ENCODE measurements around a stretch of chr17.

GRCh38 chr17:37609529-37610307 lies 500 bp upstream of the SYNRG start:
- RRBS, result no CpG with 5 or more reads among the region's 25 CpGs

GRCh38 chr17:37708710-37709387 lies 36.0 kb downstream of the HNF1B start:
- RRBS, result no CpG with 5 or more reads among the region's 10 CpGs

DNA sequence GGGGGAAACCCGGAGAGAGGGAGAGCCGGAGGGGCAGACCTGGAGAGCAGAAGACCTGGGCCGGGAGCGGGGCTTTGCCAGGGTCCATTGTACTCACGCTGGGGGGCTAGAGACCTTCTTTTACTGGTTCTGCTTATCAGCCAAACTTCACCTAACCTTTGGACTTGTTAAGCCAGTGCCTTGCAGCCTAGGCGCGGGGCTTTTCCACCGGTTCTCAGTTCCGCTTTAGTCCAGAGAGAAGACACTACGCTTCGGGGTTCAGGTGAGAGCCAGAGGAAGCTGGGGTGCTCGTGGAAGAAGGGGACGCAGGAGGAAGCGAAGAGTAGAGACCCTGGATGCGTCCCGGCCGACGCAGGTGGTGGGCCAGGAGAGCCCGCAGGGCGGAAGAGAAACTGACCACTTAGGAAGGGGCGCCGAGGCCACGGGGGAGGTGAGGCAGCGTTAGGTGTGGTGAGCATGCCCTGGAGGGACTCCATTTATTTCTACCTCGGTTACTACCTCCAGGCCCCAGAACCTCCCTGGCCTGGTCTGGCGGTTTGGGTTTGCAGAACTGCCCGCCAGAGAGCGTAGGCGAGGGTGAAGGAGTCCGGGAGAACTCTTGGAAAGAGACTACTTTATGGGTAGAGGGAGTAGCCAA lies 411 bp upstream of the HNF1B start:
- RRBS, result no CpG with 5 or more reads among the region's 30 CpGs

GRCh38 chr17:37745789-37746063 lies 867 bp upstream of the HNF1B start:
- RRBS, result no CpG with 5 or more reads among the region's 8 CpGs

DNA sequence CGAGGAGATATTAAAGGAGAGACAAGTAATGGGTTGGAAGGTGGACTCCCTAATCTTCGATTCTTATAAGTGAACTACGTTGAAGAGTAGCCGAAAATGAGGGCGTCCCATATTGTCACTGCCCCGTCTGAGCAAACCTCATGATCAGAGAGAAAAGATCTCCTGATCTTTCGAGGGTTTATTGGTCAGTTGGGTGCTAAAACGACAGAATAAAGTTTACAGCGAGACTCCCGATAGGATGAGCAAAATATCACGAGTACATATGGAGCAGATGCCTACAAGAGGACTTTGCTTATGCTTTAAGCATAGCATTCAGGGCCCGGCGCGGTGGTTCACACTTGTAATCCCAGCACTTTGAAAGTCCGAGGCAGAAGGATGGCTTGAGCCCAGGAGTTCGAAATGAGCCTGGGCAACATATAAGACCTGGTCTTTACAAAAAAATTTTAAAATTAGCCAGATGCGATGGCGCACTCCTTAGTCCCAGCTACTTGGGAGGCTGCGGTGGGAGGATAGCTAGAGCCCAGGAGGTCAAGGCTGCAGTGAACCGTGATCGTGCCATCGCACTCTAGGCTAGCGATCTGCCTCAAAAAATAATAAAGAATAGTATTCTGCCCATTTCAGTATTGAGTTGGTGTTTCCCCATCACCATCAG lies 658 bp downstream of the MRPL45 start:
- RRBS, result no CpG with 5 or more reads among the region's 23 CpGs

- RRBS, result no CpG with 5 or more reads among the region's 10 CpGs
Observed at GRCh38 chr17:38320471-38320887, 23.3 kb downstream of the GPR179 start.

DNA sequence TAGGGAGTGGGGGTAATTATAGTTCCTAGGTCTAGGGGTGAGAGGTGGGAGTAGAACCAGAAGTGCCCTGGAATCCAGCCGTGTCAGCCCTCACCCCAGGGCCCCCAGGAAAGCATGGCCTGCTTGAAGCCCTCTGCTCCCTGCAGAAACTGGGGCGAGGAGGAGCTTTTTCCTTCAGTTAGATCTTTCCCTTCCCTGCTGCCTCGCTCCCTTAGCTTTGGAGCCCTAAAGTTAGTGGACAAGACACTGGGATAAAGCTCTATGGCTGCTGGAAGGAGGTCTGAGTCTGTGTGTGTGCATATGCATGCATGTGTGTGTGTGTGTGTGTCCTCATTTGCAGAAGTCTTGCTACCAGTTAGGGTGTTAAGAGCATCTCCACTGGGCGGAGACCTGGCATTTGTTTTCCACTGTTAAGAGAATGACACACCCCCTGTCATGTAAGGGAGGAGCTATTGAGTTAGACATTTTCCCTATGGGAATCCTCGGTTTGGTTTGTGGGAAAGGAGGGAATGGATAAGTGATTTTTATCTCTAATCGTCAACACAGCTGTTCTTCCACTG lies 24.9 kb upstream of the ARHGAP23 start:
- RRBS, result no CpG with 5 or more reads among the region's 6 CpGs

- RRBS, result no CpG with 5 or more reads among the region's 4 CpGs
Observed at GRCh38 chr17:38405032-38405544, 23.2 kb upstream of the ARHGAP23 start.

DNA sequence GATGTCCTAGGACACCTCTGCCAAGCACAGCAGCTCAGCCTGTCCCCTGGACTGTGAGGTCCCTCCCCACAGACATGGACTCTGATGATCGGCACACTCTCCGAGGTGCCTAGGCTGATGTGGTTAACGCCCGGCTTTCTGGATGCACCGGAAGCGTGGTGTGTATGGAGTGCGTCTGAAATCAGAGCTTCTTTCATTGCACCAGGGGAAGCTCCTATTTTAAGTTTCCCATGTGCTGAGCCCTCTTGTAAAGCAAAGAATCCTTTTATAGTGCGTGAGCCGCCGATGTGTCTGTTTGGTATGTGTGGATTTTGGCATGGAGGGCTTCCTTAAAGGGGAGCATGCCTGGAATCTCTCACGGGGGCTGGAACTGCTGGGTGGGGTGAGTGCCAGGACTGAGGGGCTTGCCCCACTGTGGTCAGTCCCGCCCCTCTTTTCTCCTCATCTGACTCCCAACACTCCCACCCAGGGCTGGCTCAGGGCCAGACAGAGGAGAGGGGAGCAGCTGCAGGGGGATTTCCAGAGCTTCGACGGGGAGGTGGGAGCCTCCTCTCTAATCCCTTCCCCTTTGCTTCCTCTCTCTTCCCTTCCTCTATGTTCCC lies 6.9 kb upstream of the ARHGAP23 start:
- RRBS, result no CpG with 5 or more reads among the region's 14 CpGs

- RRBS, result no CpG with 5 or more reads among the region's 23 CpGs
Observed at GRCh38 chr17:38451586-38452648, 23.7 kb downstream of the ARHGAP23 start.

DNA sequence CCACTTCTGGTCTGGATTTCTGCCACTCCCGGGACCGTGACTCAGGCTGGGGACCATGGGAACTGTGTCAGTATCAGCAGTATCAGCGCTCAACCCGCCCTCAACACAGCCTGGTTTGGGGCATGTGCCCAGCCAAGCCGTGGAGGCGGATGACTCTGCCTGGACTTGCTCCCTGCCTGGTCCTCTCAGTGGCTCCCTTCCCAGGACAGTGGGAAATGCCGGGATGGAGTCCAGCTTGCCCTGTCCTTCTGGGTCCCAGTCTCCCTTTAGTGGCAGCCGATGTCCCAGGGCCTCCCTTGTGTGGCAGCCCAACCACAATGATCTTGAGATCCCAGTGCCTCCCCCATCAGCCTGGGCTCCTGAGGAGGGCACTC lies 55.0 kb downstream of the SRCIN1 start:
- RRBS, result no CpG with 5 or more reads among the region's 8 CpGs

GRCh38 chr17:38591003-38591343 lies 14.8 kb downstream of the SRCIN1 start:
- RRBS, result no CpG with 5 or more reads among the region's 2 CpGs

GRCh38 chr17:38609018-38609863 lies 3.5 kb upstream of the SRCIN1 start:
- RRBS, result no CpG with 5 or more reads among the region's 10 CpGs

GRCh38 chr17:38656927-38658026 lies 17.5 kb downstream of the EPOP start:
- RRBS, result no CpG with 5 or more reads among the region's 33 CpGs

- RRBS, result no CpG with 5 or more reads among the region's 25 CpGs
Observed at GRCh38 chr17:38712071-38712927, 7.2 kb downstream of the MLLT6 start.

DNA sequence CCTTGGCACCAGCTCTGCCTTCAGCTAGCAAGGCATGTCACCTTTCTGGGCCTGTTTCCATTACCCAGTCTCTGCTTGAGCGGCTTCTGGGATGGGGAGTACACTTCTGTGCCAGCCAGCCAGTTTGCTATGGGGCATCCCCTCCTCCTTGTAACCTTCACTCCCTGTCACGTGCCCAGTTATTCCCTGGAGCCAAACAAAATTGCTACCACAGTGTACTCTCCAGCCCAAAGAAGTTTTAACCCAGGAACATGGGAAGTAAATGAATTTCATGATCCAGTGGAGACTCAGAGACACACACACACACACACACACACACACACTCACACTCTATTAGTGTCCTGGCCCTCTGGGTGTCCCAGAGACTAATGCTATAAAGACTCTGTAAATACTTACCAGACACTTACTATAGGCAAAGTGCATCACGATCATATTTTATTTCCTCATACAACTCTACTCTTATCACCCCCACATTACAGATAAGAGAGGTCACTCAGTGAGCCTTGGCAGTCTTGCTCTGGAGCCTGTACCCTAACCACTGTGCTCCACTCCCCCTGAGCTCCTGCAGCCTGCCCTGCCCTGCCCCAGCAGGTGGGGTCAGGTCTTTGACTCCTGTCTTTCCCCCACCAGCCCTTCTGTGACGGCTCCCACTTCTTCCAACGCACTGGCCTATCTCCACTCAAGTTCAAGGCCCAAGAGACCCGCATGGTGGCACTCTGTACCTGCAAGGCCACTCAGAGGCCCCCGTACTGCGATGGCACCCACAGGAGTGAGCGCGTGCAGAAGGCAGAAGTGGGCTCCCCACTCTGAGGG lies 2.7 kb downstream of the CISD3 start:
- RRBS, result no CpG with 5 or more reads among the region's 10 CpGs

DNA sequence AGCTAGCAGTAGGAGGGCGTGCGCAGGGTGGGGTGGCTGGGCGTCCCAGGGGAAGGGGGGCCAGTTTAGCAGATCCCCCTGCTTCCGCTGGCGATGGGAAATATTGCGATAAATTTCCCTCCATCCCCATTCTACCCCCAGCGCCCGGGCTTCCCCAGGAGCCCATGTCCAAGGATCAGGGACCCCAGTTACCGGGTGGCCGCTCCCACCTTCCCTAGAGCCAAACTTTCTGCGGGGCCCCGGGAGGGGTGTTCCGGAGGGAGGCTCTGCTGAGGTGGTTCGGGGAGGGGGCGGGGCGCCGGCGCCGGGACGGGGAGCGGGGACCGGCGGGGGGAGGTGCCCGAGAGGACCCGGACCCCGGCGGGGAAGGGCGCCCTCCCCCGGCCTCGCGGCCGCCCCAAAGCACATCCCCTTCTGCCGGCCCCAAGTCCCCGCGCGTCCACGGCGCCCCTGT lies 831 bp downstream of the PCGF2 start:
- RRBS, result no CpG with 5 or more reads among the region's 38 CpGs

DNA sequence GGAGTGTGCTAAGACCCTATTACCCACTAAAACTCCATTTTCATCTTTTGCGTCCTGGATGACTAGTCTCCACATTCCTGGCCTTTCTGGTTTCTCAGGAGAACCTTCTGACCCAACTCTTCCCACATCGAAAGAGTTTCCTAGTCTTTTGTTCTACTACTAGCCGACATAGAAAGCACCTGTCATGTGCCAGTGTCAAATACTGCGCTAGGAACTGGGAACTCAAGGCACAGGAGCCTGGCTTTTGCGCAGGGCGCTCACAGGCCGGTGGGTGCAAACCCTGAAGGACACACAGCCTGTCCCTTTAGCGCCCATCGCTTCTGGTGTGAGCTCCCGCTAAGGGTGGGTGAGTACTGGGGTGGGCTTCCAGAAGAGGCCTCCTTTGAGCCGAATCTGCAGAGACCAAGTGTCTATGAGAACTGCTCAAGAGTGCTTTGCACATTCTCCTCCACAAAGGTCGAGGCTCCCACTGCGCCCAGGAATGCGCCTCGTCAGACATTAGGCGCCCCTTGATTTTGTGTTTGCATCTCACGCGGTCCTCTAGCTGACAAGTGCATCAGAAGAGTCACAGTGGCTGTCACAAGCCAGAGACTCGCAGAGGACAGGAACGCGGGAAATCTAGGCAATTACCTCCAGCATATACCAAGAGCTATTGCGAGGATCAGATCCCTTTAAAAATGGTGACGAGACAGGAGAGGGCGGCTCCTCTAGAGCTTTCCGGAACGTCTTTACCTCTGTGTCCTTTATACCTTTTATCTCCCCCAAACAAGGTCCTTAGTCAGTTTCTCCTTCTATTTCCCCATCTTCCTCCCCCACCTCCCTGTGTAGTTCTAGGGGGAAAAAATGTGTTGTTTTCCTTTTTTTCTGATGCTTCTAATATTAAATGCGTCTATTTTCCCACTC lies 1.9 kb upstream of the PSMB3 start:
- RRBS, result no CpG with 5 or more reads among the region's 27 CpGs

DNA sequence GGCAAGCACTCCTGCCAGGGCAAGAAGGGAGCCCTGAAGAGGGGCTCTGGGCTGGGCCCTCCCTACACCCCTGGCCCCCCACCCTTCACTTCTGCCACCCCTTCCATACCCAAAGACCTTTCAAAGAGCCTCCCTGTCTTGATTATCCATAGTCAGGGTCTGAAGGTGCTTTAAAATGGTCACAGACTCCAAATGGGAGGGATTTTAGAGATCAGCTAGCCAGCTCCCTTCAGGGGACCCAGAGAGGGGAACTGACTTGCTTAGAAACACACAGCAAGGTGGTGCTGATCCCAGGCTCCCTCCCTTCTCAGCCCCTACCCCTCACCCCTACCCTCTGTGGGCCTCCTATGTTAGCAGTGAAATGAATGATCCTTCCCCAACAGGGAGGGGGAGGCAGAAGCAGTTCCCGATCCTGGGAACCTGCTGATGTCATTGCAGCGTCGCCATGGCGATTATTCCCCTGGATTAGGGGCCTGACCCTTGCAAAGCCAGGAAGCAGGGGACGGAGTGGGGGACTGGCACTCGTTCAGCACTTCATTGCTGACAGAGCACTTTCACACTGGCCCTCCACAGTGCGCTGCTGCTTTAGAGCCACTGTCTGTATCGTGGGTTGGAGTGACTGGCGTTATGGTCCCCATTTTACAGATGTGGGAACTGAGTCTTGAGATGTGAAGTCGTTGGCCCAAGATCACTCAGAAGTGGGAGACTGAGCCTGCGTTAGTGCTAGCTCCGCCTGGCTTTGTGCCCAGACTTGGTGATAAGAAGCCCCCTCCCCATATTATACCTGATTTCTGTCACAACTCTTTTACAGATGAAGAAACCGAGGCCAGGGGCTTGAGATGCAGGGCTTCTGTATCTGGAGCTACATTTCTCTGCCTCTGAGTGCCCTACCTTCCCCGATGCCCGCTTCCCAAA lies 26.5 kb downstream of the LASP1 start:
- RRBS, result no CpG with 5 or more reads among the region's 15 CpGs

- RRBS, result no CpG with 5 or more reads among the region's 13 CpGs
Observed at GRCh38 chr17:38898078-38898607, 28.3 kb downstream of the LASP1 start.

All from foreskin fibroblast (primary cell).